Subcutaneous preadipocyte (primary cell): ENCODE measurements around the gene CHGA.

GRCh38 chr14:92449697-92450457 is 63.7 kb upstream of the RIN3 start:
- CAGE, long polyA plus RNA = no peak

DNA sequence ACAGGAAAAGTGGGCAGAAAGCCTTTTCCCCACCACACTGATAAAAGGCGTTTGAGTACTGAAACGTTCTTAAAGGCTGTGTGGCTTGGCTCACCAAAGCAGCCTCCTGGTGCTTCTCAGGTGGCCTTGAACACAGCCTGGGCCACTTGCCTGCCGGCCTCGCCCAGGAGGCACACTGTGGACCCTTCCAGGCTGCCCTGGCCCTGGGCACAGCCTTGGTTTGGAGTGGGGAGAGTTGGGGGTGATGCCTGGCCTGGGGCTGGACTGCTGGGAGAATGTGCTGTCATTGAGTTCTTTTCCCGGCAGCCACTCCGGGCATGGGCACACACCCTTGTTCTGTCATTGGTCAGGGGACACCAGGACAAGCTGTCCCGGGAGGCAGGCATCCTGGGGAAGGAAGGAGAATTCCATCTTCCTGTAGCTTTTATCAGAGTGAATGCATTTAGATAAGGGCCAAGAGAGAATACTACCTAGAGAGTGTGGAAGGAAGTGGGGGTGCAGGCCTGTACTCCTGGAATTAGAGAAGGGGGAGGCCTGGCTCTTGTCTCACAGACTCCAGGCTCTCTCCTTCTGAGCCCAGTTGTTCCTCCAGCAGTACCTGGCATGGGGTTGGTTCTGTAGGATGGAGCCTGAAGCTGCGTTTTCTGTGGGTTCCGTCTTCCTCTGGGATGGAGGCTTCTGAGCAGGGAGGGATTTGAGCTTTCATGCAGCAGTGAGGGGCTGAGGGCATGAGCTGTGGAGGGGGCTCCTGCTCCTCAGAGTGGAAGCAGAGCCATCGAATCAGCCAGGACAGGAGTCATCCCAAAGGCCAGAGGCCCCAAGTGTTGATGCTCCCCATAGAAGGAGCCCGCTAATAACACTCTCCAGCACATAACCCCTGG is 61.7 kb upstream of the RIN3 start:
- CAGE, long polyA plus RNA = no peak

GRCh38 chr14:92487687-92488279 is 25.8 kb upstream of the RIN3 start:
- CAGE, long polyA plus RNA = no peak

GRCh38 chr14:92514105-92514885 is 714 bp downstream of the RIN3 start:
- CAGE, long polyA plus RNA = no peak

DNA sequence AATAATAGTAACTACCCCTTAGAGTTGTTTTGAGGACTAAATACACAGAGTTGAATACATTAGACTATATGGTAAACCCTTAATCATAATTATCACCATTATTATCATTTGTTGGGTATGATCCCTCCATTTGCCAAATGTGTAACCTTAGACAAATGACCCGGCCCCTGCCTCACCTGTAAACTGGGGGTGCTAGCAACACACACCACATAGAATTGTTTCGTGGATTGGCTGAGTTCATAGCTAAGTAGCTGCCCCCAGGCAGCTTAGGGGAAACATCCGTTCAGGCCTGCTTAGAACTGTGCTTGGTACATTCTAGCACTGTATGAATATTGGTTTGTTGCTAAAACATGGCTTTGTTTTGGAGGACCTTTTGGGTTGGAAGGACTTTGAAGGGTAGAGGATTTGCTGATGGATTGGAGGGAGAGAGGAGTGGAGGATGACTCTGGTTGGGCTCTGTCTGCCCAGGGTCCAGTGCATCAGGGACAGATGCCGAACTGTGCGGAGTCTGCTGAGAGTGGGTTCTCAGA is 2.0 kb downstream of the RIN3 start:
- CAGE, long polyA plus RNA = no peak

DNA sequence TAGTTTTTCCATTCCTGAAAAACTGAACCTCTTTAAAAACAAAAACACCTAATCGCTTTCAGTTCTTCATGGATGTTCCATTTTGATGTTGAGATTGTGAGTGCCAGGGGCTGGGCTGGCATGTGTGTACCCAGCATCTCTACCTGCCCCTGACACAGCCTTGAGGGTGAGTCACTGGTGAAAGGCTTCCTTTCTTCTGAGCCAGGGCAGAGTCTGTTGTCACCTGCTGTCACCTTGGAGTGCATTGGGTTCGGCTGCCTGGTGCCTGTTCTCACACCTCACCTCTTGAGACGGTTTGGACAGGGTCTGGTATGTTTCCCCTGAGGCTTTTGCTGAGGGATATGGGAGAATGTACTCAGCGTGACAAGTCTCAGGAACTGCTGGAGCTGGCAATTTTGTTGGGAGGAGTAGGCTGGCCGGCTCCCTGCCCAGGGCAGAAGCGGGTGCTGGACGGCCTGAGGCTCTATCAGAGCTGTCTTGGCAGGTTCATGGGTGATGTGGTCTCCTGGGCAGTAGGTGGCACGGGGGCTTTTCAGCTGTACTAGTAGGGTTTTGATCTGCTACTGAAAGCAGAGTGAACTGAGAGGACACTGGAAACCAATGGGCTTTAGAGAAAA is 95.7 kb downstream of the RIN3 start:
- CAGE, long polyA plus RNA = no peak

DNA sequence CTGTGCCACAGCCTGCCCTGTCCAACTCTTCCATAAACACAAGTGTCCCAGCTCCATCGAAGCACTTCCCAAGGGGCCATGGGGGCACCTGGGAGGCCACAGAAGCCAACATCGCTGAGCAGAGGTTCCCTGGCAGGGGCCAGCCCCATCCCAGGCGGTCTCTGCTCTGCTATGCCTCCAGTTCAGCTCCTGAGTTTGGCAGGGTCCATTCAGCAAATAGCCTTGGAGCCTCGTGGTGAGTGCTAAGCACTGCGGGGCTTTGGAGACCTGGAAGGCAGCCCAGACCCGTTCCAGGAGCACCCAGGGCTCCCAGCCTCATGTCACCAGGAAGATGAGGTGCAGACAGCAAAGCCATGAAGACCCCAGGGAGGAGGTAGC is 109.6 kb downstream of the LGMN start:
- CAGE, long polyA plus RNA = no peak

- CAGE, long polyA plus RNA = no peak
These were observed 92.9 kb downstream of the LGMN start for GRCh38 chr14:92655318-92656157.

- CAGE, long polyA plus RNA = no peak
These were observed 92.2 kb downstream of the LGMN start for GRCh38 chr14:92656158-92656710.

DNA sequence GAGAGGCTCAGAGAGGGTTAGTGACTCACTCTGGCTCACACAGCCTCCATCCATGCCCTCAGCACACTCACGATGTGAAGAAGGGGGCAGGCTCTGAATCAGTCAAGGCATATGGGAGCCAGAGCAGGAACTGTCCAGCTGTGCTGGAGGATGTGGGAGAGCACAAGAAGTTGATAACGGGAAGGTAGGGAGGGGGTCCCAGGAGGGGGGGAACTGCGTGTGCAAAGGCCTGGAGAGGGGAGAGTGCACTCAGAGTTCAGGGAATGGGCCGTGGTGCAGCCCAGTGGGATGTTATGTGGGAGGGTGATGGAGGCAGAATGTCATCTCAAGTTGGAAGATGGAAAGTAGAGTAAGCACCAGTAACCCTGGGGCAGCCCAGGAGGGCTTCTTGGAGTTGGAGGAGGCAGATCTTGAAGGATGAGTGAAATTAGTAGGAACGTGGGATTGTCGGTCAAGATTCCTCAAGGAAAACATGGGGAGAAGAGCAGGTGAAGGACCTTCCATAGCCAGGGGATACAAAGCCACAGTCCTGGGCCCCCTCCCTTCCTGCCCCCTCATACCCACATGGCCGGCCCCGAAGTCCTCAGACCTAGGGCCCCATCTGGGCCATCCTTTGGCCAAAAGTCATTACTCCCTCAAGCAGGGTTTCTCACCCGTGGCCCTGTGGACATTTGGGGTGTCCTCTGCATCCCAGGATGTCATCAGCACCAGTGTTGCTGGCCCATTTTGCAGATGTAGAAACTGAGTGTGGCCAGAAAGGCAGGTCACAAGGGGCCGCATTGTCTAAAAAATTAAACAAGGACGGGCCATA is 77.1 kb downstream of the LGMN start:
- CAGE, long polyA plus RNA = no peak

GRCh38 chr14:92692556-92692871 is 55.9 kb downstream of the LGMN start:
- CAGE, long polyA plus RNA = no peak

DNA sequence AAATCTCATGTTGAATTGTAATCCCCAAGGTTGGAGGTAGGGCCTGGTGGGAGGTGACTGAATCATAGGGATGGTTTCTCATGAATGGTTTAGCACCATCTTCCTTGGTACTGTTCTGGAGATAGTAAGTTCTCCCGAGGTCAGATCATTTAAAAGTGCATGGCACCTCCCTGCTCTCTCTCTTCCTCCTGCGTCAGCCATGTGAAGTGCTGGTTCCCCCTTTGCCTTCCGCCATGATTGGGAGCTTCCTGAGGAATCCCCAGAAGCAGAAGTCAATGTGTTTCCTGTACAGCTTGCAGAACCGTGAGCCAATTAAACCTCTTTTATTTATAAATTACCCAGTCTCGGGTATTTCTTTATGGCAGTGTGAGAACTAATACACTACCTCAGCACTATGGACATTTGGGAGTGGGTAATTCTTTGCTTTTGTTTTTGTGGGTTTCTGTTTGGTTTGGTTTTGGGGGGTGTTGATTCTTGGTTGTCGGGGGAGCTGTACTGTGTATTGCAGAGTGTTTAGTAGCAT is 4.9 kb upstream of the LGMN start:
- CAGE, long polyA plus RNA = no peak

- CAGE, long polyA plus RNA = no peak
These were observed at the start of gene CHGA for GRCh38 chr14:92922796-92923832. Gene CHGA (plus strand): TSS chr14:92923150.

DNA sequence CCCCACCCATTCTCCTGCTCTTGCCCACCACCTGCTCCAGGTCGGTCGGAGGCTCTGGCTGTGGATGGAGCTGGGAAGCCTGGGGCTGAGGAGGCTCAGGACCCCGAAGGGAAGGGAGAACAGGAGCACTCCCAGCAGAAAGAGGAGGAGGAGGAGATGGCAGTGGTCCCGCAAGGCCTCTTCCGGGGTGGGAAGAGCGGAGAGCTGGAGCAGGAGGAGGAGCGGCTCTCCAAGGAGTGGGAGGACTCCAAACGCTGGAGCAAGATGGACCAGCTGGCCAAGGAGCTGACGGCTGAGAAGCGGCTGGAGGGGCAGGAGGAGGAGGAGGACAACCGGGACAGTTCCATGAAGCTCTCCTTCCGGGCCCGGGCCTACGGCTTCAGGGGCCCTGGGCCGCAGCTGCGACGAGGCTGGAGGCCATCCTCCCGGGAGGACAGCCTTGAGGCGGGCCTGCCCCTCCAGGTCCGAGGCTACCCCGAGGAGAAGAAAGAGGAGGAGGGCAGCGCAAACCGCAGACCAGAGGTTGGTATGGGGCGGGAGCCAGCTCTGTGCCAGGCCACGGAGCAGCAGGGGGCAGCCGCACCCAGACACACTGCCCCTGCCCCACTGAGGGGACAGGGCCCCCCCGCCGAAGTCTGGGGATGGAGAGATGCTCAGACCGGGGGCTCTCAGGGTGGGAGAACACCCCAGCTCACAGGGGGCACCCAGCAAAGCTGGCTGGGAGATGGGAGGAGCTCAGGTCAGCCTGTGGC is 9.6 kb downstream of the CHGA start:
- CAGE, long polyA plus RNA = no peak

- CAGE, long polyA plus RNA = no peak
These were observed 70.4 kb downstream of the CHGA start for GRCh38 chr14:92993065-92994073.

GRCh38 chr14:93012561-93012900 is 89.6 kb downstream of the CHGA start:
- CAGE, long polyA plus RNA = no peak

GRCh38 chr14:93043245-93043964 is 72.3 kb downstream of the ITPK1 start:
- CAGE, long polyA plus RNA = no peak

GRCh38 chr14:93049337-93049892 is 66.3 kb downstream of the ITPK1 start:
- CAGE, long polyA plus RNA = no peak

GRCh38 chr14:93133301-93133760 is 17.6 kb upstream of the ITPK1 start:
- CAGE, long polyA plus RNA = no peak

DNA sequence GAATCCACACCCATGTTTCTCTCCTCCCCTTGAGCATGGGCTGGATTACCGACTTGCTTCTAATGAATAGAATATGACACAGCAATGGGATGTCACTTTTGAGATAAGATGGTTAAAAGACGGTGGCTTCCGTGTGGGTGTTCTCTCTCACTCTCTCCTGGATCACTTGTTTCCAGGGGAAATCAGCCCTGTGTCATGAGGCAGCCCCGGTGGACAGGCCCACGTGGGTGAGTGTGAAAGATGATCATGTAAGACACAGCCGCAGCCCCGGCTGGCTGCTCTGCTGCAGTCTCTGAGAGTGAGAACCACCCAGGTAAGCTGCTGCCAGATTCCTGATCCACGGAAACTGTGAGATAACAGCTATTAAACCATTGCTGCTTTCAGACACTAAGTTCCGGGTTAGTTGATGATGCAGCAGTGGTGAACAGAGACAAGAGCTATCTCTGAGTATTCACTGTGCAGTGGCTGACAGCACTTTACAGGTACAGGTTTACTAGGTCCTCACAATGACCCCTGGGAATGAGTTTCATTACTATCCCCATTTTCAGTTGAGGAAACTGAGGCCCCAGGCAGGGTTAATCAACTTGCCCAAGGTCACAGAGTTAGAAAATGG is 10.6 kb downstream of the MOAP1 start:
- CAGE, long polyA plus RNA = no peak